ENCODE results near the gene RASGRP1.

GRCh38 chr15:38068894-38069490 is 134.6 kb downstream of the TMCO5A start:
- RRBS: no CpG with 5 or more reads among the region's 8 CpGs

DNA sequence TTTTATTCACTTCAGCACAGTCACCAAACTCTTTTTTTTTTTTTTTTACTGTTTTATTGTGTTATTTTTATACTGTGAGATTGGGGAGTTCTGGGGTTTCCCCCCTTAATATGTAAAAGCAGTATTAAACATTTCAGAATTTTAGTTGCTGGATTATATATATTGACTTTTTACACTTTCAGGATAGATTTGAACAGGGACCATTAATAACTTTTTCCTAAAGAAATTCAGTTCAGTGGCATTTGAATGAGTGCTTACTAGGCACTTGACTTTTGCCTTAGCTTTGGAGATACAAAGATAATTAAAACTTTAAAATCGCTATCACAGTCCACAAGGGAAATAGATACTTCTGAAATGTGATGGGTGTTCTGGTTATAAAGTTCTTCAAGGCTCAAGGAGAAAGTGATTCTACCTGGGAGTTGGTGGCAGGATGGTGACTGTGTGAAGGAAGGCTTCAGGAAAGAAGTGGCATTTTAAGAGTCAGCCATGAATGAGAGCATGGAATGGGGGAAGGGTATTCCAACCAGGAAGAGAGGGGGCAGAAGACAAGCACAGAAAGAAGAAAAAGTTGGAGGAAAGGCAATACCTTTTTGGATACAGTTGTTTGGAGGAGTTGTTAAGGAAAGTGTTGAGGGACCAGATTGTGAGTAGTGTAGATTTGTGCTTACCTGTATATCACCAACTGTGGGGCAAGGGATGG is 9.5 kb downstream of the SPRED1 start:
- RRBS: no CpG with 5 or more reads among the region's 1 CpG

DNA sequence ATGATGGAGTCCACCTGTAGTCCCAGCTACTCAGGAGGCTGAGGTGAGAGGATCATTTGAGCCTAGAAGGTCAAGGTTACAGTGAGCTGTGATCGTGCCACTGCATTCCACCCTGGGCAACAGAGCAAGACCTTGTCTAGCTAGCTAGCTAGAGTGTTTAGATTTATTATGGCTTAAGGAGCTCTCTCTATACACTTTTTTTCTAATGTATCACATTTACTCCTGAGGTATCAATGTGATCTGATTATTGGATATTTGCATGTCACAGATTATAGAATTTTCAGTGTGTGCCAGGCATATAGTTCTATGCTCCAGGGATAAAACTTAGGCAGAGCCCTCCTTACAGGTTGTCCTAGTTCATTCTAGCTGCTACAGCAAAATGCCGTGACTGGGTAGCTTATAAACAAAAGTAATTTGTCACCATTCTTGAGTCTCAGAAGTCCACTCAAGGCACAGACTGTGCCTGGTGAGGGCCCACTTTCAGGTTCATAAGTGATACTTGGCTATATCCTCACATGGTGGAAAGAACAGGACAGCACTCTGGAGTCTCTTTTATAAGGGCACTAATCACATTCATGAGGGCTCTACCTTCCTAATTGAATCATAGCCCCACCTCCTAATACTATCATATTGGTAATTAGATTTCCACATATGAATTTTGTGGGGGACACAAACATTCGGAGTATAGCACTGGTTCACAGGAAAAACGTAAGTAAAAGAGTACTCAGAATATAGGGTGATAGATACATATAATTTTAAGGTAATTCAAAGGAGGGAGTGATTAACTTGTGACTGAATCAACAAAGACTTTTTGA is 80.0 kb downstream of the SPRED1 start:
- RRBS: no CpG with 5 or more reads among the region's 4 CpGs

DNA sequence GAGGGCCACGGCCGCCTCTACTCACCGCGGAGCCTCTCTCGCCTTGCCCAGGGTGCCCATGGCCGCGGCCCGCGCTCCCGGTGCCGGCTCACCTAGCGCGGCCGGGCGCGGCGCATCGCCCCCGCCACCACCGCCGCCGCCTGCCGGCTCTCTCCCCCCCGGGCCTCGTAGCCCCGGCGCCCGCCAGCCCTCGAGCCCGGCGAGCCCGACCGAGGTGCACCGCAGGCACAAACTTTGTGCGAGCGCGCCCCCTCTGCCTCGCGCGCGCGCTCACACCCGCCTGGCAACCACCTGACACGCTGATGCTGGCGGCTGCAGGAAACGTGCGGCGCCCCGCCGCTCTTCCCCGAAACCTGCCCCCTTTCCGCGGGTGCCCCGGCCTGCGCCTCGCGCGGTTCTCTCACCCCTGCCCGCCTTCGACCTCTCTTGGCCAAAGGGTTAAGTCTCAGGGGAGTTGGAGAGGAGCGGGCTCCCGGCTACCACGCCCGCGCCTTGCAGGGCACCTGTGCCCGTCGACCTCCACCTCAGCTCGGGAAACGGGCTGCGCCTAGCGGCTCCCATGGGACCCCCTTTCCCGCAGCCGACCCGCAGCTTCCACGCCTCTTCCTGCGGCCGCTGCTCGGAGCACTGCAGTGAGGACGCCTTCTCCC is at the start of gene RASGRP1:
TSS of gene RASGRP1 (minus strand) at position 246 of the 650 bp plus-strand sequence.
- RRBS: 5% methylated on average over 17 of the region's 79 CpGs

DNA sequence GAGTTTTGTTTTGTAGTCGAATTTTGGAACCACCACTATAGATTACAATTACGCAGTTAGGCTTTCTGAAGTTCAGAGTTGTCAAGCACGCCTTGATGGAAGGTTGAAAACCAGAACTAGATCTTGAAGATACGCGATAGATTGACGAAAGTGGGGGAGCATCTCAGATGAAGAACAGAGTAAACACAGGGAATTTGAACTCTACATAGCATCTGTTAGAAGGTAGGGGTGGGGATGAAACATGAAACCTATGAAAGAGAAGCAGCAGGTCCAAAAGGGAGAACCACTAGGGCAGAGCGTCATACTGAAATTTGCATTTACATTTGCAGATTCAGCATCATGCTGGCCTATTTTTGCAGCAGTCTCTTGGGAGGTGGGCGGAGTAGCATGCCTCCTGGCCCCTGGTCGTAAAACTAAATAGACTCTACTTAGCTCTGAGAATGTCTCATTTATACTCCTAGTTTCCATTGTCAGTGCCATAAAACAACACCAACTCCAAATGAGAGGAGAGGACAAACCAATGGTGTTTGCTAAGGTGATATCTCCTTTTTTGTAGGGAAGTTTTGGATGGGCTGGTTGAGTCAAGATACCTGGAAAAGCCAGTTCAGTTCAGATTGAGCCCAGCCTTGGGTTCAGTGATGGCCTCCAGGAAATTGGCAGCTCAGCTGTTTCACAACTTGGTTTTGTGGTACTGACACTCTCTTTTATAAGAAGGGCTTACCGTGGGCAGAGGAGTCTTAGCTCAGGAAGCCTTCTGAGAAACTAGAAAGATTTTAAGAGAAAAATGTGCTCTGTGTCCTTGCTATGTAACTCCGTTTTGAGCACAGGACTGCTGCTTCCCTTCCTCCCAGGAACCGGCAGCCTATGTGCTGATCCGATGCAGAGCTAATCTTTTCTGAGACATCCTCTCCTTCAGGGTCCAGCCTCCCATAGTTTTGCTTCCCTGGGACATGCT is 46.3 kb upstream of the RASGRP1 start:
- RRBS: no CpG with 5 or more reads among the region's 13 CpGs

- RRBS: no CpG with 5 or more reads among the region's 3 CpGs
Observed at GRCh38 chr15:38666772-38667386, 102.3 kb upstream of the RASGRP1 start.

DNA sequence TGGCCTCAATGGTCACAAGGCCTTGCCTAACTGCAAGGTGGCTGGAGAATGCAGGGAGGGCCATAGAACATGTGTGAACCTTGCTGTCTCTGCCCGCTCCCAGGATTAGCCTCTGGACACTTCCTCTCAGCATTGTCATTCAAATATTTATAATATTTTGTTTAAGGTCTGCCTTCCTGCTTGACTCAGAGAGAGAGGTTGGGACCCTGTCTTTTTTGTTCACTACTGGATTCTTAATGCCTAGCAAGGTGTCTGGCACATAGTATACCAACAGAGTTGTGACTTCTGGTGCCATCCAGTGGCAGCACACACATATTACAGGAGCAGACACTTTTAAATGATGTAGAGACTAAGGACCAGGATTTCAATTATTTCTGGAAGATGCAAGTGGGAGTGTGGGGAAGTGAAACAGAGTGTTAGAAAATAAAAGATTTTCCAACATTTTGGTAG is 118.9 kb upstream of the RASGRP1 start:
- RRBS: no CpG with 5 or more reads among the region's 1 CpG

DNA sequence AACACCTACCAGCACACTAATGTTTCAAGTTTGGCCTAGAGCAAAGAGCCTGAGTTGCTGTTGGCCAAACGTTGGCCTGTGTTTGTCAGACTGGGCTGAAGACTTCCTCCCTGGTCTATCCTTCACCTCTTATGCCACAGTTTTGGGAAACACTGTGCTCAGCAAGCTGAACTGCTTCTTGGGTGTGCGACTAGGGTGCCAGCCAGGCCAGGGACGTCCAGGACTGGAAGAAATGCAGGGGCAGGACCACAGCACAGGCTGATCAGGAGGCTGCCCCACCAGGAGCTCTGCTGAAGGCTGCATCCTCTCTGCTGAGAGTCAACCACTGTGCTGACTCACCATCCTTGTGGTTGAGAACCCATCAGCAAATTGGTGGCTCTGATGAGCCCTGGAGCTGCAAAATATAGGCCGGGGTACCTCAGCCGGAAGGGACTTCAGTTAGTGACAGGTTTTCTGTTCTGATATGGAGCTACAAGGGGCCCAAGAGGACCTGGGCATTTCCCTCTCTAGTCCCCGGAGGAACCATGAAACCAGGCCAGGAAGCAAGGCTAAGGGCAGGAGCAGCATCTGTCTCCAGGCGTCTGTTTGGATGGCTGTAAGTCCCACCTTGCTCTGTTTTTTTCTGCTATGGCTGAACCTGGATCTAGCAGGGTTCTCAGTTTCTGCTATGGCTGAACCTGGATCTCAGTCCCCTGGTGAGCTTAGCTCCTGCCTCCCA is 131.7 kb upstream of the RASGRP1 start:
- RRBS: 33% methylated on average over 2 of the region's 7 CpGs

- RRBS: no CpG with 5 or more reads among the region's 4 CpGs
Observed at GRCh38 chr15:38865004-38865458, 300.4 kb upstream of the RASGRP1 start.

- RRBS: no CpG with 5 or more reads among the region's 1 CpG
Observed at GRCh38 chr15:39154009-39154797, 426.7 kb upstream of the THBS1 start.

DNA sequence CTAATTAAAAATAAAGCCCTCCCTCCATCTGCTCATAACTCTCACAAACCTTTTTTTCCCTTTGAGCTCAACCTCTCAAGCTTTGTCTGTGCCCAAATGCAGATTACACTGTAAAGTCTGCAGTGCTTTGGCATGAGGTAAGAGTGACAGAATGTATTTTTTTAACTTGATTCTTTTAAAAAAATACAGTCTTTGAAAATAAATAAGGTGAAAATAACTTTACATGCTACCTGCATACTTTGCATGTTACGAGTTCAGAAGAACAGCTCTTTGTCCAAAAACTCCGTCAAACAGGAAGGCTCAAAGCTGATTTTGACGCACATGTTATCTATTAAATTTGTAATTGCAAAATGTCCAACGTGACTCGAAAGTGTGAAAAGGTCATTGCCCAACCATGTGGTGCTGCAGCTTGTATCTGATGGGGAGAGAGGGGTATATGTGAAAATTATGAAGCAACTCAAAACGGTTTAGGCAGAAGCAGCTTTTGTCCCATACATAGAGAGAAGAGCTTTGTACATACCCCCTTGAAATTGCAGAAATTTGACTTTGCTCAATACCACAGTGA is 254.1 kb upstream of the THBS1 start:
- RRBS: no CpG with 5 or more reads among the region's 6 CpGs

GRCh38 chr15:39468219-39468886 is 112.5 kb upstream of the THBS1 start:
- RRBS: no CpG with 5 or more reads among the region's 6 CpGs

DNA sequence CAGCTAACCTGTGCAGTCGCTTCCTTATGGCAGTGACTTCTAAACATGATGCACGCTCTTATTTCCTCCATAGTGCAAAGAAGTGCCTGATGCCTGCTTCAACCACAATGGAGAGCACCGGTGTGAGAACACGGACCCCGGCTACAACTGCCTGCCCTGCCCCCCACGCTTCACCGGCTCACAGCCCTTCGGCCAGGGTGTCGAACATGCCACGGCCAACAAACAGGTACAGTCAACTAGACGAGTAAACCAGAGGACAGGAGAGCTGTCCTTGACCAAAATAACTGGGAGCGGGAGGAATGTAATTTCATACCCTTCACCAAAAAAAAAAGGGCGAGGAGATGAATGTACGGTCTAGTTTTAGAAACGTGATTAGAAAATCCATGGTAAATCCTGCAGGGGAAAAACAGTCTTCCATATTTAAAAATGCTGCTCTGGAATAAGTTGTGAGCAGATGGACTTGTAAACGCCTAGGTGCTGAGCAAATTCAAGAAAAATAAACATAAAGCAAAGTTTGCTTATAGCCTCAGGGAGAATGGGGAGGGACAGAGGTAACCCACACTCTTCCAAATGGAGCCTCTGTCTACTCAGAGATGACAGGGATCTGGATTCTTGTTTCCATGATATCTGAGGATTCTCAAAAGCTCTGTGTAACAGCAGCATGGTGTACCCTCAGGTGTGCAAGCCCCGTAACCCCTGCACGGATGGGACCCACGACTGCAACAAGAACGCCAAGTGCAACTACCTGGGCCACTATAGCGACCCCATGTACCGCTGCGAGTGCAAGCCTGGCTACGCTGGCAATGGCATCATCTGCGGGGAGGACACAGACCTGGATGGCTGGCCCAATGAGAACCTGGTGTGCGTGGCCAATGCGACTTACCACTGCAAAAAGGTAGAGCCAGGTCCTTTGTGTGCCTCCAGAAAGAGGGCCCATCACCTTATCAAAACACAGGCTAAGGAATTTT is 8.5 kb downstream of the THBS1 start:
- RRBS: 92% methylated on average over 2 of the region's 27 CpGs

- RRBS: no CpG with 5 or more reads among the region's 3 CpGs
Observed at GRCh38 chr15:39592062-39592389, 11.1 kb downstream of the THBS1 start.

DNA sequence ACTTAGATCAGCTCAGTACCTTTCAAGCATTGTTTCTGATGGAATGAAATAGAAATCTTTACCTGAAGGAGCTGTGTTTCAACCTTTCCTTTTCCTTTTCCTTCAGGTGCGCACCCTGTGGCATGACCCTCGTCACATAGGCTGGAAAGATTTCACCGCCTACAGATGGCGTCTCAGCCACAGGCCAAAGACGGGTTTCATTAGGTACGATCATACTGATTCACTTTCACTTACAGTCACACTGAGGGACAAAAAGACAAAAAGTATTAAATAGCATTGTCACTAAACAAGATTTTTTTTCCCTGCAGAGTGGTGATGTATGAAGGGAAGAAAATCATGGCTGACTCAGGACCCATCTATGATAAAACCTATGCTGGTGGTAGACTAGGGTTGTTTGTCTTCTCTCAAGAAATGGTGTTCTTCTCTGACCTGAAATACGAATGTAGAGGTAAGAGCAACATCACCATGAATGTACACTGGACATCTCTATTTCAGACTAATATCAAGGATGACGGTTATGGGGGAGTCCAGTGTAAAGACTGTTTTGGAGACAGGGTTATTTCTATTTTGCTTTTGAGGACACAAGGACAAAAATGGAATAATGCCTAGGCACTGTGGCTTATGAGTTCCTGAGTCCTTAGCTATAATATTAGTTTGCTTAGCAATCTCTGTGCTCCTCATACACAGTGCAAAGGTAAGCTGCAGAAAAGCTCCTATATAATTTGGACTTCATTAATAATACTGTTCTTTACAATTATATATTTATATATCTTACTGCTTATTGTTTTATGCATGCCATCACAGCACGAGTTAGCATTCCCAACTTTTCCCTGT is 13.3 kb downstream of the THBS1 start:
- RRBS: no CpG with 5 or more reads among the region's 9 CpGs

- RRBS: no CpG with 5 or more reads among the region's 11 CpGs
Observed at GRCh38 chr15:39641191-39641936, 60.5 kb downstream of the THBS1 start.

DNA sequence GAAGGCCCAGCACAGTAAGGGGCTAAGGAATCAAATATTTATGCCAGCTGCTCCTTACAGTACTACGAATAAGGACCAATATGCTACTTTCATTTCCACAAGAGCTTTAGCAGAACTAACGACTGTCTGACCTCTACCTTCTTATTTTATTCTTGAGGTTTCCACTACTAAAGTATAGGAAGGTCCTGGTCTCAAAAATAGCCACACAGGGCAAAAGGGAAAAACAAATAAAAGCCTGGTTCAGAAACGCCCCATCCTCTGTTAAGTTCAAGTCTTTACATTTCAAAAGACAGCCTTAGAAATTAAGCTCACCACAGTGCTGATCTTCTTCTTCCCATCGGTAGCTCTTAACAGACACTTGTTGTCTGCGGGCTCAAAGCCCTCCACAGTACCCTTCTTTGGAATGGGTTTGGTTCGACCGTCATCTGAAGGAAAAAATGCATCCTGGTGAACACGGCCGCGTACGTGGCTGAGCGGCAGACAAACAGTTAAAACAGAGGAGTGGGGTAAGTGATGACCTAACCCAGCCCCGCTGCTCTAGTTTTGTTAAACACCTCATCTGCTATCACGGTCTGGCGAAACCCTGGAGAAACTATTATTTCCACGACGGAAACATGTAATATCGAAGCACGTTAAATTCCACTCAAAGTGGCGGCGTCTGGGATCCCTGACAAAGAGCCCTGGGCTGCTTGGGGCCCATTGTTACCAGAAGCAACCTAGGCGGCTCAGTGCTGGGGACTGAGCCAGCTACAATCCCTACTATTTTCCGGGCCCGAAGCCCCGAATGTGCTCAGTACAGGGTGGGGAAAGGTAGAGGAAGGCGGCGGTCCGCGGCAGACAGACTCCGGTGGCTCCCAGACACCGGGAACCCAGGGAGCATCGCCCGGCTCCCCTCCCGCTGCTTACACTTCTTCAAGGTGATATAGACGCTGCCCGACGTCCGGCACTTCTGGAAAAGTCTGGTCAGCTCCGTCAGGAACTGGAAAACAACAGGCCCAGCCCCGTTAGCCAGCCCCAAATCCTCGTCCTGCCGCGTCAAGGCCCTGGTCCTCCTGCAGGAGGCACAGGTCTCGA is 674 bp downstream of the SRP14 start:
- RRBS: 3% methylated on average over 14 of the region's 44 CpGs

DNA sequence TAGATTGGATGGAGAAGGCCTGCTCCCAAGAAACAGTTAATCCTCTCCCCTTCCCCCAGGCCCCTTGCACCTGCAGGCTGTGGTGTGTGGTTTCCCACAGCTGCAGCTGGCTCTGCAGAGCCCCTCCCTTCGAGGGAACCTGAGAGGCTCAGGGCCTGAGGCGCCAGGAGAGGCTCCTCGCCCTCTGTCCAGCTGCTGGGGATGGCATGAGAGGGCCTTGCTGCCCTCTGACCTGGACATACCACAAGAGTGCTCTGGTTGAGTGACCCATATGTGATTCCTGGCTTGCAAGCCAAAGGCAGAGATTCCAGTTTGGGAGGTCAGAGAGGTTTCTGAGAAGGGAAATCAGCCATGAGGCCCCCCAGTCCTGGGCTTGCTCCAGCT is 15.8 kb upstream of the SRP14 start:
- RRBS: no CpG with 5 or more reads among the region's 3 CpGs

DNA sequence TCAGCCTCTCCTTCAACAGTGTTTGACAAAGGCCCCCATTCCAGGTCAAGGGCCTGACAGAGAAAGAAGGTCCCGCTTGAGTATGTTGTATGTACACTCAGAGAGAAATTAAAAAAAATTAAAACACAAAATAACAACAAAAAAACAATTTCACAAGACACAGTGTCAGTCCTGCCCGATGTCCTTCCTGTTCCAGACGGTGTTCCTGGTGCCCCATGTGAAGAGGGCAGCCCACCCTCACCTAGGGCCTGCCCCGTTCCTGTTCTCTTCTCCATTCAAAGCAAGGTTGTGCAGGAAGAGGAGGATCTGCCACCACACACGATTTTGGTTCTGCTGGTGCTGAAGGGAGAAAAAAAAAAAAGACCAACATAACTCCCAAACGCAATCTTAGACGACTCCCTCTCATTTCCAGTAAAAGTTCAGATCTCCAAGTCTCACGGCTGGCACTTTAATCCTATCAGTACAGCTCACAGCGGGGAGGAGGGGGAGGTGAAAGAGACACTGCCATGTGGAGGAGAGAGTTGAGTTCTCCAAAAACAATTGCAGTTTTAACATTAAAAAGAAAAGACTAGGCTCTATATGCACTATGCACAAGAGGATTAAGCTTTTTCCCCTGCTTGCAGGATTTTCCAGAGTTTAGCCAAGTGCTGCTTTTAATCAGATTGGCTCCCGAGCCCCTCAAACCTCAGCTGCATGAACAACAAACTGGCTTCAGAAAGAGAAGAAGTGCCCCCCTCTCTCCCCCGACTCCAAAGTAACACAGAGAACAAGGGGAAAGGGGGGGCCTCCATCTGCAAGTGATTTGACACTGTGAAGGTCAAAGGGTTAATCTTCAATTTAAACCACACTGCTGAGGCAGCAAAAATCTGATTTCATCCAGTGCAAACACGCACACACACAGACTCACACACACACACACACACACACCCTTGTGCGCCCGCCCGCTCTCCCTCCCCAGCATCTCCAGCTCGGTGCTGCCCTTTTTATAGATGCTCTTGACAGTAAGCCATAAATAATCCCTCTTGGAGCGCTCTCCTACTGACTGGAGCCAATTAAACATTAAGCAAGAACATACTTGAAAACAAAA is 16.8 kb downstream of the BMF start:
- RRBS: no CpG with 5 or more reads among the region's 17 CpGs

DNA sequence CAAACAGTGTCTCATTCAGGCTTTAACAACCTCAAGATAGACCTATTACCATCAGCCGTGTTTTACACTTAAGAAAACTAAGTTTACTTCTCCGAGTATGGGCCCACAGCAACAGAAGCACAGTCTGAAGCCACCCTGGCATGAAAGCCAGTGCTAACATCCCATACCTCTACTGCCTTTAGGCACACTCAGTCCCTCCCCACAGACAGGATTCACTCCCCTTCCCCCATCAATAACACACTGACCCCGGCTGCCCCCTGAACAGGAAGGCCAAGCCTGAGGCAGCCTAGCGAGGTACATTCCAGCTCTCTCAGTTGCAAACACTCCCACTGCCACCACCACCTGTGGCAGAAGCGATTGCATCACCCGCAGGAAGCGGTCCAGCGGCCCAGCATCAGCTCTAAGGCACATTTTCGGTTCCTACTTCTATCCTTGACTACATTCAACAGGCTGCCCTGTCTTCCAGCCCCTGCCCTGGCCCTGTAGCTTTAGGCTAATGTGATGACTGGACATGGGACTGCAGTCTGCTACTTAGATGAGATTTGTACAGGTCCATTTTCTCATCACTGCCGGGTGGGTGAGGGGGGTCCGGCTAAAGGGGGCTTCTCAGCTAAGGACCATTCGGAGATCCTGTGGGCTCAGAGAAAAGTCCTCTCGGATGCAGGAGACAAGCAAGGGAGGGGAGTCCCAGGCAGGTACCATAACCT is 7.1 kb upstream of the BMF start:
- RRBS: no CpG with 5 or more reads among the region's 13 CpGs

Measured in UCH-1 (cell line).